Glomerular endothelial cell (primary cell): ENCODE measurements around the genes HSP90AB1, AARS2 and TNFRSF21.

GRCh38 chr6:44247032-44247912 lies at the start of gene HSP90AB1:
HSP90AB1 (plus strand) TSS chr6:44247101.
- RAMPAGE, long total RNA: start-site peak on the plus strand at chr6:44247099-44247116, 9,040 and 9,020 reads in 2 replicates

DNA sequence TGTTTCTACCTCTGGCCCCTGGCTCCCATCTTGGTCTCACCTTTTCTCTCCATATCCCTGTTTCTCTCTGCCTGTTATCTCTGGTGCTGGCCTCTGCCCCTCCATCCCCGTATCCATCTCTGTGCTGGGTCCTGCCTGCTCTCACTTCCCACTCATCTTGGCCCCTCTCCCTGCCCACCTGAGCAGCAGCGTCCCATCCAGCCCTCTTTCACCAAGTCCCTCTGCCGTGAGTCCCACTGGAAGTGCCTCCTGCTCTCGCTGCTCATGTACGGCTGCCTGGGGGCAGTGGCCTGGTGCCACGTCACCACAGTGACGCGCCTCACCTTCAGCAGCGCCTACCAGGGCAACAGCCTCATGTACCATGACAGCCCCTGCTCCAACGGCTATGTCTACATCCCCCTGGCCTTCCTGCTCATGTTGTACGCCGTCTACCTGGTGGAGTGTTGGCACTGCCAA lies 2.7 kb downstream of the TMEM151B start:
- RAMPAGE, long total RNA: no peak

DNA sequence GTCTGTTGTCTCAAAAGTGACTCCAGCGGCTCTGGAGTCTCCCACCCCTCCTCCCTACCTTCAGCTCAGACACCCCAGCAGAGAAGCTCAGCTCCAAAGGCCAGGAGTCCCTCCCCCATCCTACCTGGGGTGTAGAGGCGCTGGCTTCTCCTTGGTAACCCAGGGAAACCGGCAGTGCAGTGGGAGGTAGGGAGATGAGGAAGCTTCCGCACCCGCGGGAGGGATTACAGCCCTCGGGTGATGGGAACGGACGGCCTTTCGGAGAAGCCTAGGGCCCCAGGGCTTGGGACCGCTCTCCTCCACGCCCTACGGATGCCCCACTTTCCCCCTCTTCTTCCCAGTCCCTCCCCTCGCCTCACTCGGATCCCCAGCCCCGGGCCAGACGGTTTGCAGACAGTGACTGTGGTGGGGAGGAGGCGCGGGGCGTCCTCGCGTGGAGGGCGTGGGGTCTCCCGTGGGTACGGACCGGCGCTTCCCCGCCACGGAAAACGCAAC lies 424 bp downstream of the TCTE1 start:
- RAMPAGE, long total RNA: no peak

DNA sequence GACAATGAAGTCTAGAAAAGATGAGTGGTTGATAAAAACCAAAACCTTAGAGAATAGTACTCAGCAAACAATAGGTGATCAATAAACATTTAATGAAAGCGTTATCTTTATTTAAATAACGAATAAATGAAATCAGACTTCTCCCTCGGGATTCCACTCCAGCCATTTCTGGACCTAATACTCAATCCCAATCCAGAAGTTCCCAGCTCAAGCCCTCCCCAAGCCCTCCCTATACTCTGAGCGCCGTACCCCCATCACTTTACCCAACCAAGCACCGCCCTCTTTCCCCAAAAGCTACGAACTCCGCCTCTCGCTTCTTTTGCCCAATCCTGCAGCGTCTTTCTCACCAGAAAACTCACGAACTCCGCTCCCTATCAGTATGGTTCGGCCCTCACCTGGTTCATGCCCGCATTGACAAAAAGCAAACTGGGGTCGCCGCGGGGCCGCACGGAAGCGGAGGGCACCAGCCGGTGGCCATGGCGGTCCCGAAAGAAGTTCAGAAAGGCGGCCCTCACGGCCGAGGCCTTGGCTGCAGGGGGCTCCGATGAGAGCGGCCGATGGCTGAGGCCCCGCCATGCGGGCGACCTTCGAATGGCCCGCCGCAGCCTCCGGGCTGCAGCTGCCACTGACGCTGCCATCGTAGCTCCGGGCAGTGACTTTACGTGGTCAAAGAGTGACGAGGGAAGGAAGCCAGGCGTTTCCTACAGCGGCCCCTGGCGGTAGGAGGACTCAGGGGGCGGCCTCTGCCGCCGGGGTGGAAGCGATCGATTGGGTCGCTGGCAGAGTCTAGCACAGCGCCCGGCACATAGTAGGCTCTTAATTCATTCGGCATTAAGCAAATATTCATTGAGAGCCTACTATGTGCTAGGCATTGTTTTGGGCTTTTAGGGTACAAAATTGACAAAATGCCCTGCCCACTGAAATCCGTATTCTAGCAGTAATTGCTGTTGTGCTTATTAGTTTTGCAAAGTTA lies at the start of gene AARS2:
Gene AARS2 (minus strand): TSS at position 662 of the 973 bp plus-strand sequence.
- RAMPAGE, long total RNA: start-site peak on the minus strand centred at position 650 of the sequence, 9 bp wide, 100 and 134 reads in 2 replicates

DNA sequence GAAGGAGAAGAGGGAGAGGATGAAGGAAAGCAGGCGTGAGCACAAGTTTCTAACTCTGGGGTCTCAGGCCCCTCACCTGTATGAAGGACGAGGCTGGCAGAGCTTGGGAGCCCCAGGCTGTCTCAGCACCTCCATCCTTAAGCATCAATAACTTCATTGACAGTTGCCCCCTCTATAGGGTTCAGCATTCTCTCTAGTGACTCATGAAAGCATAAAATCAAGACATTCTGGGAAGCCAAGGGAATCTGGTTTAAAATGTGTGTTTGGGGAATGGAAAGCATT lies 279.6 kb downstream of the CDC5L start:
- RAMPAGE, long total RNA: no peak

- RAMPAGE, long total RNA: no peak
These were observed 39.6 kb upstream of the SUPT3H start for GRCh38 chr6:45417341-45417719.

GRCh38 chr6:45538621-45539209 lies 161.0 kb upstream of the SUPT3H start:
- RAMPAGE, long total RNA: no peak

DNA sequence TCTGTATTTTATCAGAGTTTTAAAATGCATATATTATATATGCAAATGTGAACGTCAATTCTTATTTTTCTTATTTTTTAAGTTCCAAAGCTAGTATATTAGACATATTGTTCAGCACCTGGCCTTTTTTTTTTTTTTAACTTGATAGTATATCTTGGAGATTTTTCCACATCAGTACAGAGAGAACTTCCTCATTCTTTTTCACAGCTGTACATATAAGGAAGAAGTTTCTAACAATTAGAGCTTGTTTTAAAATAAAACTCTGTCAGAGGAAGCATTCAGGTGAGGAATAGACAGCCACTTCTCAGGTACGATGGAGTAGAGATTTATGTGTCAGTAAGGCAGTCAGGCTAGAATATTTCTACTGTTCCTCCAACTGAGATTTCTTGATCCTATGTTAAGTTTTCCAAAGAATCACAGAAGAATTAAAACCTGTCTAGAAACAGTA lies 233.1 kb upstream of the SUPT3H start:
- RAMPAGE, long total RNA: no peak

DNA sequence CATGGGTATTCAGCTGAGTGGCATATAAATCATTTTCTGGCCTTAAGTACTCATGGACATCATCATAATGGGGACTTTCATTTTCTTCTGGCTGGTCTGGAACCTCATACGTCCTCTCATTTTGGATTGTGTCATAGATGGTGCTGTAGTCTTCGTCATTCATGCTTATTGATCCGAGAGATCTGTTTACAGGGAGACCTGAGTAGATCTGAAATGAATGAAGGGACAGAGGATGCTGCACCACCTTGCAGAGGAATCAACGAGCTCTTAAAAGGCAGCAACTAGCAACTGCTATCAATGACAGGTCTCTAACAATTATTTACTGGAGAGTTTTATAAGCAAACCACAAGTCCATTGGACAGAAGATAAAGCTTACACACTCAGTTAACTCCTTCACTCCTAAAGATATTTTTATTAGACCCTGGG lies 49.7 kb upstream of the ENPP4 start:
- RAMPAGE, long total RNA: no peak

- RAMPAGE, long total RNA: no peak
These were observed 902 bp downstream of the ENPP4 start for GRCh38 chr6:46130711-46131070.

DNA sequence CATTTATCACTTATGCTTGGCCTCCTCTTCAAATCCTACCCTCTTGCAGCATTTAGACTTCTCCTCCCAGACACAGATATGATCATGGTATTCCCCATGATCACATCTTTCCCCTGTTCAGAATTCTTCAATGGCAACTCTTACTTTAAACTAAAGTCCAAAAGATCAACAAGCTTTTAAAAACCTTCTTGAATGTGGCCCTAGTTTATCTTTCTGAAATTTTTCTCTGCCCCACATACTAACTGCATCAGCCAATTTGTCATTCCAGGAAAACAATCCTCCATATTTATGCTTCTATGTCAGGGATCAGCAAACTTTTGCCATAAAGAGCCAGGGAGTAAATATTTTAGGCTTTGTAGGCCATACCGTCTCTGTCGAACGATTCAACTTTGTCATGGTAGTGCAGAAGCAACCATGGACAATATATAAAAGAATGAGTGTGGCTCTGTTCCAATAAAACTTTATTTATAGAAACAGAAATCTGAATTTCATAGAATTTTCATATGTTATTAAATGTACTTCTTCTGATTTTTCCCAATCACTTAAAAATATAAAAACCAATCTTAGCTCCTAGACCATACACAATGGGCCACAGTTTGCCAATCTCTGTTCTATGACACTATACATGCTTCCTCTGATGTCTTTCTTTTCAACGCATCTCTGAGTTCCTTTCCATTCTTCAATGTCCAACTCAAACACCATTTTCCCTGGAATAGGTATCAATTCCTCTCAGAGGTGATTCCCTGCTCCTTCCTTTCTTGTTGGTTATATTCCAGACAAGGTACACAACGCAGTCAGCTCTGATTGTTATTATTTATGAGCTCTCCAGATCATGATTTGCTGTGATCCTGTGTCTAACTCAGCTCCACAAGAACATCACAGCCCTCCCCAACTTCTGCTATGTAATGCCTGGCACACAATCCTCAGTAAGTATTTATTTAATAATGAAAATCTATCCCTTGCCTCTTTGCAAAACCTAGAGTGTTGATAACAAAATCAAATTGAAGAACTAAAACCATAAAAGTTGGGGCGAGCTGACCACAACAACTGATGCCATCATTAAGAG lies 115.6 kb downstream of the RCAN2 start:
- RAMPAGE, long total RNA: no peak

GRCh38 chr6:46510516-46511006 lies 19.3 kb upstream of the RCAN2 start:
- RAMPAGE, long total RNA: no peak

DNA sequence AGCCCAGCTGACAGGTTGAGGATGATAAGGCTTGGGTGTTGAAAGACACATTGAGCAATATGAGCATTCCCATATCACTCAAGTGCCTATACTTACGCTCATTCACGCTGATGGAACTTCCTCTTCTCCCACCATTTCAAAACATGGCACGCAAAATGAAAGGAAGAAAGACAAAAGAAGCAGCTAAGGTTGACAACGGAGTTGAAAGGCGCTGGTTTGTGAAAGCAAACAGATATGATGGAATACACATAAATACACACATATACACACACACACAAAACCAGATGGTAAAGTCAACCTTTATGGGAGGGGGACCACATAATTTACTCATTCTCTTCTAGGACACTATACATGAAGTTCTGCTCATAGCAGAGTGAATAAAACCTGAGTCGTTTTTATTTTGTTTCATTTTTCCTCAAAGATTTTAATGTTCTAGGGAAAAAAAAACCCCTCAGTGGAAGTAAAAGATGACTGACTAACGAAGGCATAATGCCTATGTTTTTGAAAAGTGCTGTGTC lies 22.0 kb upstream of the MEP1A start:
- RAMPAGE, long total RNA: no peak

DNA sequence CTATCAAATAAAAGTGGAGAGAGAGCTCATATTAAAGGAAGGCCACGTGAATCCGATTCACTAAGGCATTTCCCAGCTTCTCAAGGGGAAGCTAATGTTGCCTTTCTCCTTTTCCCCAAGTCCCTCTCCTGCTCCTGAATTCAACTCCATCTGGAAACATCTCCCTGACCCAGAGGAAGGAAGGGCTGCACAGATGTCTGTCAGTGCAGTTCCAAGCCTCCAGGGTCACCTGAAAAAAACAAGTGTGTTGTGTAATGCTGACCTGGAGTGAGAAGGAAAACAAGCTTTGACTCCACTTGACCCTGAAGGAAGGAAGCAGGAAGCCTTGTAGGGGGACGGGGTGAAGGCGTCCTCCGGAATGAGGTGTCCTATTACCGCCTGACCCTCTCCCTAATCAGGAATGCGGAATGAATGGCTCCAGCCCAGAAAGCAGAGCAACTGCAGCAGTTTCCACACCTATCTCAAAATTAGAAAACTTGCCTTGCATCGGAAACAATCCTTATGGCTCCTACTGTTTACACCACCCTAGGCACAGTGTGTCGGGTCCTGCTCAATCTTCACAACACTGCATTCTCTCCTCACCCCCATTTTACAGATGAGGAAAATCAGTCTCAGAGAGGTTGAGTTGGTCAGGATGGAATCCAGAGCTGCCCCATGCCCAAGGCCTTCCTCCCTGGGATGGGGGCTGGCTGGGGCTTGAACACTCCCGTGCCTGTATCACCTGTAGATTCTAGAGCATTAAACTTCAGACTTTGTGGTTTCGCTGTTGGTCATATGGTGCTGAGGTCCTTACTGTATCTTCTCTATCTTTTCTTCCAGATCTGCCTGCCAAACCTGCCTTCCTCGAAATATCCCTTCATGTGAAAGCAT lies 14.1 kb upstream of the ADGRF5 start:
- RAMPAGE, long total RNA: no peak

DNA sequence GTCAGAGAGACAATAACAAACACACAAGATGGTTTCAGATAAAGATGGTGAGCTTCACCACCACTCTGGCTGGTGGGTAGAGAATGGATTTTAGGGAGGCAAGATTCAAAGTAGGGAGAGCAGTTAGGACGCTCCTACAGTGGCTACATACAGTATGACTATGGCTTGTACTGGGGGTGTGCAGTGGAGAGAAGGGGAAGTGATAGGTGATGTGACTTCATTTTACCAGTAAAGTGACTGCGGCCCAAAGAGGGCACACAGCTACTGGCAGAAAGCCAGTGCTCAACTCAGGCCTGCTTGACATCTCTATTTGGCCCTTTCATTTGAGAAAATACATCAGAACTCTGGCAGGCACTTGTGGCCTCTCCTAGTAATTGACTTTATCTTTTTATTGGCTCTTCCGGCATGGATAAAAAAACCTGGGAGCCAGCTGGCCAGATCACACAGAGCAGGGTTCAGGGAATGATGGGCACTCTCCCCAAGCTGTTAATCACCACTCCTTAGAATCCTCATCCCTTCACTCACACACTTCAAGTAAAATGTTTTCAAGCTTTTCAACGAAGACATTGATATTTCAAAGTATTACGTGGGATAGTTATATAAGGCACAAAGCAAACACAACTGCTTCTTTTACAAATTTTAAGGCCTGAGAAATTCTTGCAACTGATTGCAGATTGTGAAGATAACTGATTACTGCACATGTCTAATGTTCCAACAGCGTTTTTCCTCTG lies 73.7 kb downstream of the TNFRSF21 start:
- RAMPAGE, long total RNA: no peak

- RAMPAGE, long total RNA: no peak
These were observed 62.3 kb downstream of the TNFRSF21 start for GRCh38 chr6:47247016-47248108.

DNA sequence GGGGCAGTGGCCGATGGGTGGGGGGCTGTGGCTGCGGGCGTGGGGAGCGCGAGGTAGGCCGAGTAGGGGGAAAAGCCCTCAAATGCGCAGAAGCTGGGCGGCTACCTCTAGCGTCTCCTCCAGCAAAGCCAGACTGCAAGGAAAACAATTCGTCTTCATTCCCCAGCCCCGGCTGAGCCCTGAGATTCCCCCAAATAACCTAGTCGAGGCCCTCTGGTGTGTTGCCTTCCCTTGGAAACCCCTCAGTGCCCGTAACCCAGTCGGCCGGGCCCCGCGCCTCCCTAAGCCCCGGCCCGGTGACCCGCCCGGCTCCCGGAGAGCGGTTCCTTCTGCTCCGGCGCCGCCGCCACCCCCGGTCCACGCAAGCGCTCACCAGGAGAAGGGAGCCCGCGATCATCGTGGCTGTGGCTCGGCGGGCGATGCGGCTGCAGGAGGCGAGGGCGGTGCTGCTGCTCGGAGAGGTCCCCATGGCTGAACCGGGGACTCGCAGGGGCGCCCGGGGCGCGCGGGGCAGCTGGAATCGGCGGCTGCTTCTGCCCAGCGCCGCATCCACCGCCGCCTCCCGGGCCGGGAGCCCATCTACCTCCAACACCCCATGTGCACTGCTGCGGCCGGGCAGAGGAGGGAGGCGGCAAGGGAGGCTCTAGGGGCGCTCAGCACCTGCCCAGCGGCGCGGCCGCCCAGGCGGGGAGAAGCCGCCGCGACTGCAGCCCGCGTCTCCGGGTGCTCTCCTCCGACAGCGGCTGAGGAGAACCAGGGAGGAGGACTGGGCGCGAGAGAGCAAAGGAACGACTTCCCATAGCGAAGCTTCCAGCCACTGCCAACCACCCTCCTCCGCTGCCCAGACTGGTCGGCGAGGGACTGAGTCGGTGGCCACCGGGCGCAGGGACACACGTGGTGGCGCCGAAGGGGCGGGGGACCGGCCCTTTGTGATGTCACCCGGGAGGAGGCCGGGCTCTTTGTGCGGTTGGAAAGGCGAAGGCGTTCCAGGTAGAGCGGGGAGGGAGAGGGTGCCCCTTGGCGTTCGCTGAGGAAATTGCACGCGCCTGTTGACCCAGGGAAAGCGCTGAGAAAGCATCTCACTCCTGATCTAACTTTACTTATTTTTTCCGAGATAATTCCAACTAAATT lies at the start of gene TNFRSF21:
Gene TNFRSF21 (minus strand): TSS at position 863 of the 1,131 bp plus-strand sequence.
- RAMPAGE, long total RNA: no peak

DNA sequence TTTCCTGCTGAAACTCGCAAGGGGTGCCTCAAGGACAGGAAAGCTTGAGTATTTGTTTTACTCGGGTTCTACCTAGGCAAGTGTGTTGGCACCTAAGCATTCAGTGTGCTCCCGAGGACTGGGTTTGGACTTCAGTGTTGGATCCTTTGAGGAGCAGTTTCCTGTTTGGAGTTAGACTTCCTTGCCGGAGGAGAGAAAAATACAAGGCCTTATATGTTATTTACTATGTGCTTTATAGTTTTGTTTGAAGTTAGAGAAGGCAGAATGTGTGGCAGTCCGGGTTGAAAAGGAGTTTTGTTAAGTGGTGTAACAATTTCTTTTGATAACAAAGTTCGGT lies 1.1 kb downstream of the CD2AP start:
- RAMPAGE, long total RNA: no peak

GRCh38 chr6:47653694-47654027 lies 44.7 kb upstream of the ADGRF4 start:
- RAMPAGE, long total RNA: no peak

DNA sequence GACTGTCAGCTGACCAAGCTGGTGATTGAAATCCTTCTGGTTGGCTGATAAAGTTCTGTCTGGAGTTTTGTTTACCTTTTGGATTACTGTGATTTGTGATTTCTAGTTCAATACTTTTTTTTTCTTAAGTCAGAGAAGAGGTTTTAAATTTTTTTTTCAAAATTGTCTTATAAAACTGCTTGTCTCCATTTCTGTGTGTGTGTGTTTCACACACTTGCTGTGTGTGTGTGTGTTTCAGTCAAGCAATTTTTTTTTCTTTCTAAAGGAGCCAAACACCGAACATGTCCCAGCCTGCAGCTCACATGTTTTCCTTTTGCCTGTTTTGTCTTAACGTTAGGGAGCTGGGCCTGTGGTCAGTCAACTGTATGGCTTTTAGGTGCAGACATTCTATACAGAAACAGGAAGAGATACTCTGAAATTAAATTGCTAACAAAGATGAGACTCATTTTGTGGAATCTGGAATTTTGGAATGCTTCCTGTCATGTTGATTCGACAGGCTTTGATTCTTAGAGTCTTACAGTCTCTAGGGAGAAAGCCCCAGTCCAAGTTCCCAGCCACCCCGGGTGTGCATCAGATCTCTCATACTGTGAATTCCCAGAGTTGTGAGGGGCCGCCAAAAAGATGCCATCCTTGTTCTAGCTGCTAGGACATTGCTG lies 28.4 kb upstream of the ADGRF4 start:
- RAMPAGE, long total RNA: no peak